Diencephalon (tissue), 2 donors: Measurements from ENCODE around the gene APOBEC3C.

- RAMPAGE, long total RNA = no peak
Observed at GRCh38 chr22:38802685-38803313, 8.9 kb upstream of the DNAL4 start.

DNA sequence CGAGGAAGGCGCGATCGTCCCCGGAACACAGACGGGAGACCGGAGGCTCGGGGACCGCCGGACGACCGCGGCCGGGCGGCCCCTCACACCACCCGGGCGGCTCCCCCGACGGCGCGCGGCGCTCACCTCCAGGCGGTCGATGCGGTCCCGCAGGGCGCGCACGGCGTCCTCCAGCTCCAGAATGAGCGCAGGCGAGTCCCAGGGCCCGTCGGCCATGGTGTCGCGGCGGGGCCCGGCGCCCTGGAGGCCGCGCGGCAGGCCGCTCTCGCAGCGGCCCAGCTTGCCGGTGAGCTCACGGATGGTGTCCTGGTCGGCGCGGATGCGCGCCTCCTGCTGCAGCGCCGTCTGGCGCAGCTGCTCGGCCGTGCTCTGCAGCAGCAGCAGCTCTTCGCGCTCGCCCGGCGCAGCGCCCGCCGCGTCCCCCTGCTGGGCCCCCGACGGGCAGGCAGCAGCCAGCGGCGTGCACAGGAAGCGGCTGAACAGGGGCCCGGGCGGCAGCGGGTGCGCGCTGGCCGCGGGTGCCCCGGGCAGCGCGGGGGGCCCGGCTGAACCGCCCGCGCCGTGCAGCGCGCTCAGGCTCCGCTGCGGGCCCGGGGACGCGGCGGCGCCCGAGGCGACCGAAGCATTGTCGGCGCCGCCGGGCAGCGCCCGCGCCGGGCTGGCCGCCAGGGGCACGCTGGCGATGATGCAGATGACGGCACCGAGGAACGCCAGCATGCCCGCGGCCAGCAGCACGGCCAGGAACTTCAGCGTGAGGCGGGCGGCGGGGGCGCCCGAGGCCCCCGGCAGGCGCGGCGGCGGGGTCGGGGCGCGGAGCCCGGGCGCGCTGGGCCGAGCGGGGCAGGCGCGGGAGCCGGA, 490 bp downstream of the NPTXR start:
- RAMPAGE, long total RNA = no peak

GRCh38 chr22:38872562-38873261, 696 bp upstream of the CBX6 start:
- RAMPAGE, long total RNA = no peak

DNA sequence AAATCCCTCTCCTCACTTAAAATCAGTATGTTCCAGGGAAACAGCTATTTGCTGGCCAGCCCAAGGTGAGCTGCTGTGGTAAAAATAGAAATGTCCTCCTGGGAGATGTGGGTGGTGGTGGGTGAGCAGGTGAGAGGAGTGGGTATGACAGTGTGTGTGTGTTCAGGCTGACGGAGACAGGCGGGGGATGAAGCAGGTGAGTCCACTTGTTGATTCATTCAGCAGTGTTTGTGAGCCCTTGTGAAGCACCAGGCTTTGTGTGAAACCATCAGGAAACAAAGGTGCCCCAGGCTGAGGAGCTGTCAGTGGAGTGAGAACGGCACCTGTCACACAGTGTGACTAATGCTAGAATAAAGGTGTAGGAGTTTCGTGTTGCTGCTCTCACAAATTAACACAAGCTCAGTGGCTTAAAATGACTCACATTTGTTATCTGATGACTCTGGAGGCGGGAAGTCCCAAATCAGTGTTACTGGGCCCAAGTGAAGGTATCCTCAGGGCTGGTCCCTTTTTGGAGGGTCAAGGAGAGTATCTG, 1.9 kb upstream of the CBX6 start:
- RAMPAGE, long total RNA = no peak

DNA sequence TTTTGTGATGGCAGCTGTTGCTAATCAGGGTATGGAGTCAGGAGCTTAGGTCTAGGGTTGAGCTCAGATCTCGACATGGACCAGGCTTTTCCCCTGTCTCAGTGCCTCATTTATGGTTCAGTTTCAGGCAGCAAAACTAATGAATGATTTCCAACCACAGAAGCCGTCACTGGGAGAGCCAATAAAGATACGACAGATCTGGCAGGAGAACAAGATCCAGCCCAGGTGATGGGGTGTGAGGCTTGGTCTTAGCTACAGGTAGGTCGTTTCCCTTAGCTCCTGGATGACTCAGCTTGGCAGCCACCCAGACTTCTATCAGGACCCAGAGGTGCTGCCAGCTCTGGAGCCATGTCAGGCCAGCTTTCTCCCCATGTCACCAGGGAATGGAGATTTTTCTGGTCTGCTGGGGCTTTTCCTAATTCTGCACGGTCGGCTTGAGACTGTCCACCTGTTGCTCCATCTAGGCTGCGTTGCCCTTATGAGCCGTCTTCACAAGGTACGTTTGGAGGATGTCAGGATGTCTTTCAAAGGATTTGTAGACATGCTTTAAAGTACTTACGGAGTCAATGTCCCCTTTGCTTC, 36.3 kb upstream of the APOBEC3A start:
- RAMPAGE, long total RNA = no peak

DNA sequence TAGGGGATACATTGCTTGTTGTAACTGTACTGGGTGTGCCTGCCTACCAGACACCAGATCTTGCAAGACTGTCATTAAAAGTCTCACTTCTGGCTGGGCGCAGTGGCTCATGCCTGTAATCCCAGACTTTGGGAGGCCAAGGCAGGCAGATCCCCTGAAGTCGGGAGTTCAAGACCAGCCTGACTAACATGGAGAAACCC, 35.4 kb upstream of the APOBEC3A start:
- RAMPAGE, long total RNA = no peak

DNA sequence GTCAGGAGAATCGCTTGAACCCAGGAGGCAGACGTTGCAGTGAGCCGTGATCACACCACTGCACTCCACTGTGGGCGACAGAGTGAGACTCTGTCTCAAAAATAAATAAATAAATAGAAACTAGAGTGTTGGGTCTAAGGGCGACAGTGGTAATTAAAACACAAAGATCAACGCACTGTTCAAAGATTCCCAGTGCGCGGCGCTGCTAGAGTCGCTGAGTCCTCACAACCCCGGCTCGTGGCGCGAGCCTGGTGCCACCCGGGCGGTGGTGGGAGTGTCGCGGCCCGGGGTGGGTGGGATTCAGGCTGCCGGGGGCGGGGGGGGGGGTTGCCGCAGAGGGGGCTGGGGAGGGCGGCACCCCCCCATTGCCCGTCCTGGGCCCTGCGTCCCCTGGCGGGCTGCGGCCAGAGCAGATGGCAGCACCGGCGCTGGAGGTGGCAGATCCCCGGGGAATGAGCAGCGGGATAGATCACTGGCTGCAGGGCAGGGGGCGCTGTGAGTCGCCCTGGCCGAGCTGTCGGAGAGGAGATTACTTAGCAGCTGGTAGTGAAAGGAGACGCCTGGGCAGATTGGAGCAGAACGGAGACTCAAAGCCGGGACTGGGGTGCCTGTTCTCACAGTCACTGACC, 30.3 kb upstream of the APOBEC3A start:
- RAMPAGE, long total RNA = no peak

DNA sequence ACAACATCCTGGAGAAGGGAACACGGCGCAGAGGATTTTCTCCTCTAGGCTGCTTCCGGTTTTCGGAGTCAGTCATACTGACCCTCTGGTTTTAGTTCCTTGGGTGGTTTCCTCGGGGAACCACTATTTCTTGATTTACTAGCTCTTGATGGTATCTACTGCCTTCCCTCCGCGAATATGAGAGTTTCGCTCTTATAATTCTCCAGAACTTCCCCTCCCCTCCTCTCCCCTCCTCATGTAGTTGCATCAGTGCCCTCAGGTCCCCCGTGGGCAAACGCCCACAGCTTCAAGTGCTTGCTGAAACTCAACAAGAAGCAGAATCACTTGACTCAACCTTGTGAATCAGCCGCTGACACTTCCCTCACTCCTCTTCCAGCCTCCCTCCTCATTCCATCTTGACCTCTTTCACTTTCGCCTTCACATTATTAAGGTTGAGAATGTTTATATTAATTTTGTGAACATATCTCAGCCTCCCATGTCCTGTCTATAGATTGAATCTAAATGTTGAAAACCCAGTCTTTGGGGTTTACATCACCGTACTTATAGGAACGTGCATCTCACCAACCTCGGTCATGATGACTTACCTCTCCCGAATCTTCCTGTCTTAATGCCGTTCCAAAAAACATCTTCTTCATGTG, 15.7 kb upstream of the APOBEC3A start:
- RAMPAGE, long total RNA = no peak

- RAMPAGE, long total RNA = no peak
Observed at GRCh38 chr22:38953869-38954500, 3.4 kb upstream of the APOBEC3A start.

- RAMPAGE, long total RNA = no peak
Observed at GRCh38 chr22:39003143-39003610, 10.9 kb upstream of the APOBEC3C start.

DNA sequence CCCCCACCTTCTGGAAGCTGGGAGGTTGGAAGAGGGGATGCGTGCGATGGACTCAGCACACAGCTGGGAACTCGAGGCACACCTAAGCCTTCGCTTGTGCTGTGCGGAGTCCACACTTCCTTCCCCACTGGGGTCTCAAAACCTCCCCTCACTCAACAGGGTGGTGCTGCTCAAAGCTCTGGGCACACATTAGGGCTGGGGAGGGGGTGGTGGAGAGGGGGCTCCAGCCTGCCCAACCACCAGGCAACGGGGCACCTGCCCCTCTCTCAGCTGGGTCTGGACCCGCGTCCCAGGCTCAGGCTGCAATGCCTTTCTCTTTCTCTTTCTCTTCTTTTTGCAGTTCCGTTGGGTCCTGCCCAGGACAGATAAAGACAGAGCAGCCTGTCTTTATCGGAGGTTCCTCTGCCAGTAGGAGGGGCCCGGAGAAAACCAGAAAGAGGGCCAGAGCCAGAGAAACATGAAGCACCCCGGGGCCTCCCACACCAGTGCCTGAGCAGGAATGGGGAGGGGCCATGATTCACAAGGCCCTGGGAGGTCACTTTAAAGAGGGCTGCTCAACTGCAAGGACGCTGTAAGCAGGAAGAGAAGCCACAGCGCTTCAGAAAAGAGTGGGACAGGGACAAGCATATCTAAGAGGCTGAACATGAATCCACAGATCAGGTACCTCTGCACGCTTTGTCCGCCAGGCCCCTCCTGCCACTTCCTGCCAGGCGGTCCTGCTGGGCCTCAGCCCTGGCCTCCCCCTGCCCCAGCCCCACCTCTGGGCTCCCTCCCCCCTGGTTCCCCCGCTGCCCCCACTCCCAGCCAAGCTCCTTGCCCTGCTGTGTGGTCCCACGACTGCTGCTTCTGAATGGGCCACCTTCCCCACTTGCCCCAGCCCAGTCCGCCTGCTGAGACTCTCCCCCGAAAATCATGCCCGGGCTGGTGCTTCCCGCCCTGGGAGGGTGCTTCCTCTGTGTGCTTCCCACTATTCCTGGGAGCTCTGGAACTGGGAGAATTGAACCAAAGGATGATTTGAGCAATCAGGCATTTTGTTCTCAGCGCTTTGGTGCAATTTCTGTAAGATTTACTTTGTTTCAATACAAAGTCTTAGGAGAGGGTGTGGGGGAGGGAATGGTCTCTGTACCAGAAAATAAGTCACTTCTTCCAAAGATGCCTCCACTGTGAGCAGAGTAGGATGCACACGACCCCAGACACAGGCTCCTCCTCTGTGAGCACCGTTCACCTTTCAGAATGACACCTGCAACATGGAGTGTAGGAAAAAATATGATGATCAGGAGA, at the start of gene APOBEC3C:
TSS of gene APOBEC3C (plus strand) at position 538 of the 1,281 bp plus-strand sequence.
- RAMPAGE, long total RNA = start-site peak on the plus strand centred at position 520 of the sequence, 37 bp wide, 5 and 11 reads in 2 replicates

GRCh38 chr22:39077420-39077719, 295 bp downstream of the APOBEC3G start:
- RAMPAGE, long total RNA = no peak

DNA sequence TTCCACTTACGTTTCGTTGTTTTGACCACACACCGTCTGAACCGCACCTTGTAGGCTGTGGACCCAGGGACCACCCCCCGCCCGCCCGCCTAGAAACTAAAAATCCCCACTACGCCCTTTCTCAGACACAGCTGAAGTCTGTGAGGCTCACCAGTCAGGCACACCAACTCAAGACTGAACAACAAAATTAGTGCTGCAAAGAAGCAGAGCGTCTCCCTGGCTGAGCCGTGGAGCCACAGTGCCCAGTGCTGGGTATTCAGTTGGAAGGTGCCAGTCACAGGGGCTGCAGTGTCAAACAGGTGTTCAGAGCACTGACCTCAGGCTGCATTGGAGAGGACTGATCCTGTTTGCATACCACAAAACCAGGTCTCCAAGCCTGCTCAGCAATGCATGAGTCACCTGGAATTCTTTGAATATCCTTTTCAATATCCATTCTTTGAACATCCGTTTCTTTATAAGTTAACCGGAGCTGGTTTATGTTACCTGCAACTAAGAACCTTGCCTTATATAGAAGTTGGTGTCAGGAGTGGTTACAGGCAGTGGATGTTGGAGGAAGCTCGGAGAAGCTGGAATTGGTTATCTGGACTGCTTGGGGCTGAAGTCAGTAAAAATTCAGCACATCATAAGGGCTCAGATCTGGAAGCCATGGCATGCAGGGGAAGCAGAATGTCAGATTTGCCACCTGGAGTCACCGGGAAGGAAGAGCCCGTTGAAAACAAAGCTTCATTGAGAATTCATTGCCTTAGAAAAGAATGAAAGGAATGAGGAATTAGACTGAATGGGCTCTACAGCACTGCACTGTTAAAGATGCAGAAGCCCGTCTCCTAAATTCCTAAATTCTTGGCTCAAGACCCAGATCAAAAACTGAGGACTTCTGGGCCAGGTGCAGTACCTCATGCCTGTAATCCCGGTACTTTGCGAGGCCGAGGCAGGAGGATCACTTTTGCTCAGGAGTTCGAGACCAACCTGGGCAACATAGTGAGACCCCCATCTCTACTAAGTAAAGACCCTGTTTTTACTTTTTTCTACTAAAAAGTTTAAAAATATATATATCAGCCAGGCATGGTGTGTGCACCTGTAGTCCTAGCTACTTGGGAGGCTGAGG, 30.1 kb downstream of the PDGFB start:
- RAMPAGE, long total RNA = no peak

GRCh38 chr22:39236318-39237177, 8.2 kb downstream of the PDGFB start:
- RAMPAGE, long total RNA = no peak

- RAMPAGE, long total RNA = no peak
Observed at GRCh38 chr22:39240558-39241385, 4.0 kb downstream of the PDGFB start.

- RAMPAGE, long total RNA = start-site peak on the minus strand at chr22:39243935-39244013, 37 and 24 reads in 2 replicates
Observed at GRCh38 chr22:39243153-39244120, 1.3 kb downstream of the PDGFB start.

- RAMPAGE, long total RNA = no peak
Observed at GRCh38 chr22:39252035-39252611, 7.3 kb upstream of the PDGFB start.

DNA sequence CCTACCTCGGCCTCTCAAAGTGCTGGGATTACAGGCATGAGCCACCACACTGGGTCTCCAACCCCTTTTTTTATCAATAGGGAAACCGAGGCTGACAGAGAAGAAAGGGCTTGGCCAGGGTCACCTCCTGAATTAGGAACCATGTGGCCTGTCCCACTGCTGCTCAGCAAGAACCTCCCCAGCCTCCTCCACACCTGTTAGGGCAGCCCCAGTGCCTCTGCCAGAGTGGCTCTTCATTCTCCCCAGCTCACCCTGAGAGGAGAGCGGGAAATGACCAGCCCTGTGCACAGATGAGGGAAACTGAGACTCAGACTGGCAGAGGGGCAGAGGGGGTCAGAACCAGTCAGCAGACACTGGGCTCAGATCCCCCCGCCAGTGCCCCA, 30.3 kb downstream of the RPL3 start:
- RAMPAGE, long total RNA = no peak

DNA sequence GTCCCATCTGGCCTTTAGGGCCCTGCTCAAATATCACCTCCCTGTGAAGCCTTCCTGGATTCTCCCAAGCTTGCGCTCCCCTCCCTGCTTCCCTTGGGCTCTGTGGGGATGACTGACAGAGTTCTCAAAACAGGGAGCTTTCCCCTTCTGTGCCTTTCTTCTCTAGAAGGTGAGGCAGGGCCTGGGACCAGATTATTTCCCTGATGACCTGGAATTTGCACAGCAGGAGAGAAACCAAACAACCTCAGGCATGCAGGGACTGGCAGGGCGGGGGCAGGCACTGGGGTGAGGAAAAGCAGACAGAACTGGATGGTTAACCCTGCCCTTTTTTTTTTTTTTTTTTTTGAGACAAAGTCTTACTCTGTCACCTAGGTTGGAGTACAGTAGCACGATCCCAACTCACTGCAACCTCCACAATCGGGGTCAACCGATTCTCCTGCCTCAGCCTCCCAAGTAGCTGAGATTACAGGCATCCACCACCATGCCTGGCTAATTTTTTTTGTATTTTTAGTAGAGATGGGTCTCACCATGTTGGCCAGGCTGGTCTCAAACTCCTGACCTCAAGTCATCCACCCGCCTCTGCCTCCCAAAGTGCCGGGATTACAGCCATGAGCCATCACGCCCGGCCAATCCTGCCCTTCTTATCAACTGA, 11.4 kb downstream of the SYNGR1 start:
- RAMPAGE, long total RNA = no peak

DNA sequence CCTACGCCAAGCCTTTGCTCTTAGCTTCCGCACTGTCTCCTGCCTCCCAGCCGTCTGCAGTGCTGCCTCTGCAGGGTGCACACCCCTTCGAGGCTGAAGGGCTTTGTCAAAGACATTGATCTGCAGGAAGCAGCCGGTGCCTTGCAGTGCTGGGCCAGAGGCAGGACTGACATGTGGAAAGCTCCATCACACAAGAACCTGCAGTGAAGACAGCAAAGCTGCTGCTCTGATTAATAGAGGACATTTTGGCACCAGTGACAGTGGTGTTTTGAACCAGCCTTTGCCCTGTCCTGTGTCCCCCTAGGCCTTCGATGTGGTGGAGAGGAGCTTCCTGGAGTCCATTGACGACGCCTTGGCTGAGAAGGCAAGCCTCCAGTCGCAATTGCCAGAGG, 16.9 kb downstream of the TAB1 start:
- RAMPAGE, long total RNA = no peak